Left ventricle myocardium (tissue), 1 donor: ENCODE measurements around the gene ESRRB.

DNA sequence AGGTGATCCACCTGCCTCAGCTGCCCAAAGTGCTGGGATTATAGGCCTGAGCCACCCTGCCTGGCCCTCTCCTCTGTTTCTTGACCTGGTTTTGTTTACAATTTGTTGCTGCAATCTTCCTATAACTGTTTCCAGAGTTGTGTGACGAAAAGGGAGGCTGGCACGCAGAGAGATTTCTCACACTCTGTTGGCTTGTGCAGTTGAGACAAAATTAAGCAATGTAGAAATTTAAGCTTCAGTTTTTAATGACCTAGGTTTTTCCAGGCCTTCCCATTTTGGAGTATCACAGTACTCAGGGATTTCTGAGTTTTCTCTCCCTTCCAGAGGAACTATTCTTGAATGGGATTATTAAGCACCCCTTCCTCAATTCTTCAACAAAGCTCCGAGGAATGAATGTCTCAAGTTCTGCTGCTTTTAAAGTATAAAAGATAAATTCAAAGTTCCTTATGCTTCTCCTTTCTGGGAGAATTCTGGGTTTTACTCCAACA, 20.4 kb upstream of the FOS start:
- PRO-cap: no peak

- PRO-cap: no peak
These were observed 23.2 kb downstream of the FOS start for GRCh38 chr14:75301700-75302342.

DNA sequence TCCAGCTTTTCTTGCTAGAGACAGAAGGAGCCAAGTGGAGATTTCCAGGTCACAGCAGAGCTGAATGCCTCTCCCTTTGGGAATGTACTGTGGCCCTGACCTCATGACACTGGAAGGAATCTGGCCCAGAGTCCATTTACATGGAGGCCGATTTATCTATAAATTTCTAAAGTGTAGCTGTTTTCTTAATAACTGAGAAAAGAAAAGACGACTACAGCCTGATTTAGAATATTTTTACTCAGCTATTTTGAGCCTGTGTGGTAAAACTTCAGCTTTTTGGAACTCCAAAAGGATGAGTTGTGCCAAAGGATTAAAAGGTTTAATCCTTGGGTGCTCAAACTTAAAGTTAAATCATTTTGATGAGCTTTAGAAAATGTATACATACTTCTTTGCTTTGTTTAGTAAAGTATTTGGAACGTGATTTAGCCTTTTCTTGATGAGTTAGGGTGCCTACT, 47.0 kb upstream of the JDP2 start:
- PRO-cap: no peak

- PRO-cap: no peak
These were observed 23.6 kb downstream of the JDP2 start for GRCh38 chr14:75451301-75451951.

- PRO-cap: no peak
These were observed 13.2 kb downstream of the ERG28 start for GRCh38 chr14:75647452-75647937.

DNA sequence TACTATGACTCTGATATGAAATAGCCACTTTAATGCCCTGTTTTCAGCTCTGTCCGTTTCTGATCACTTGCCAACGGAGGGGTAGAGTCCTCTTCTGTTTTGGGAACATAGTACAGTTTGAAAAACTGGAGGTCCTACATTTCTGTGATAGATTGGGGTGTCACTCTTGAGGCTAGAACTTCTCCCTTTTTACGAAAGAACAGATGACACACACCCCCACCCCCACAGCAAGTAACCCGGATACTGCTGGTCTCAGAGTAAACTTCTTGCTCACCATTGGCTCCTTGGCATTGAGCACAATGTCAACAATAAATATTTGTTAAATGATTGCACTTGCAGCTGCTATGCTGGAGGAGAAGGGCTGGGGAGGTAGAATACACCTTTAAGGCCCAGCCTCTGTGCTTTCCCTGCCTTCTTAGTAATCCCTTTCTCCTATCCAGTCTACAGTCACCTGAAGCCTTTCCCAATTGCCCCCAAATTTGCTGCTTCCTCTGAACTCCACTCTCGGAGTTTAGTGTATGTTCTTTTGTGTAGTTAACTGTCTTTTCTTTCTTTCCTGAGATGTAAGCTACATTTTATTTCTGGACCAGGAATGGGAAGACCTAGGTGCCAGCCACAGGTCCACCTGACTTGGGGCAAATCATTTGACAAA, 149.8 kb downstream of the TGFB3 start:
- PRO-cap: no peak

DNA sequence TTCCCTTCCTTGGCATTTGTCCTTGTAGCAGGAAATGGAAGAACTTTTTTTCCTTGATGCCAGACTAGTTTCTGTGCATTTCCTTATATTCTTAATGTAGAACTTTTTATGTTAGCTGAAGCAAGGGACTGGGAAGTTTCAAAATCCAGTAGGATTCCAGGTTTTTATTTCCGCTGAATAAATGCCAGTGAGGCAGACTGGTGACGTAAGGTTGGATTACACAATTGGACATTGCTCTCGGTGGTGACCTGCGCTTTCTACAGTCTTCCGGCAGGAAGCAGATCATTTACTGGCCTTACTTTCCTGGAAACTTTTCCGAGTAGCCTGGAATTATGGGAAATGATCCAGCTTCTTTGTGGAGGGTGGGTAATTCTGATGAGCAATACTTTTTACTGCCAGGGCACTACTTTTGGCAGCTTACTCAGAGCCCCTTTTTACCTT, 3.6 kb downstream of the IFT43 start:
- PRO-cap: no peak

DNA sequence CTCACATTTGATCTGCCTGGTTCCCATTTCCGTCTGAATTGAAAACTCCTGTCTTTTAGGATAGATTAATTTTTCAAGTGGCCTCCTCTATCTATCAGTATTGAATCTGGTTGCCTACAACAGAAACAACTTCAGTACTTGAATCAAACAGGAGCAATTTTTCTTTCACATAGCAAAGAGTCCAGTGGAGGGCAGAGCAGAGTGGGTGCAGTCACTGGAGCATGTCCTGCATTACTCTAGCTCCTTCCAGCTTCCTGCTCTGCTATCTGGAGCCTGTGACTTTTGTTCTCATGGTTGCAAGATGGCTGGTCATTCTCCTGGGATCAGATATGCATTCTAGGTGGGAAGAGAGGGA, 7.9 kb downstream of the IFT43 start:
- PRO-cap: no peak

DNA sequence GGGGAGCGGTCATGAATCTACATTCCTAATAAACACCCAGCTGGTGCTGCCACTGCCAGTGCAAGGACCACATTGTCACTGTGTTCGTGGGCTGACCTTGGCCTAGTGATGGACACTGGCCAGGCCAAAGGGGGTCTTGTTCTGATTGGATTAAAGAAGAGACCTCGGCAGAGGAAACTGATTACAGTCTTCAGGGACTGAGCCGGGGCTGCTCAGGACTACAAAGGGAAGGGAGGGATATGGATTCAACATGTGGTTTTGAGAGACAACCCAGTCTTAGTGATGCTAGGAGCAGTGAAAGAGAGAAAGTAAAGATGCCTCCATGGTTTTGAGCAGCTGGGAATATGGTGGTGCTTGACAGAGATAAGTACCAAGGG, 55.0 kb upstream of the GPATCH2L start:
- PRO-cap: no peak

DNA sequence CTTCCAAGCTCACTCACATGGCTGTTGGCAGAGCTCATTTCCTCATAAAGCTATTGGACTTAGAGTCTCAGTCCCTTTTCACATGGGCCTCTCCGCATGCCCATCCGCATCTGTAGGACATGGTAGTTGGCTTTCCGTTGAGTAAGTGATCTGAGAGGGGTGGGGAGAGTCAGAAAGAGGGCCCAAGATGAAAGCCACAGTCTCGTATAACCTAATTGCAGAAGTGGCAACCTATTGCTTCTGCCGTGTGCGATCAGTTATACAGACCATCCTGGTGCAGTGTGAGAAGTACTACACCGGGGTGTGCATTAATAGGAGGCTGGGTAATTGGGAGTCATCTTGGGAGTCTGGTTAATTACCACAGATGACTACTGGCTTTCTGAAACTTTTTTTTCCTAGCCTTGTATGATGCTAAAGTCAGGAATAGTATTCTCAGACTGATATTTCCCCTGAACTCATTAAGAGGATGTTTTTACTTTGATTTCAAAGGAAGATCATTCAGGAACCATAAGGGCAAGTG, 10.5 kb downstream of the GPATCH2L start:
- PRO-cap: no peak

DNA sequence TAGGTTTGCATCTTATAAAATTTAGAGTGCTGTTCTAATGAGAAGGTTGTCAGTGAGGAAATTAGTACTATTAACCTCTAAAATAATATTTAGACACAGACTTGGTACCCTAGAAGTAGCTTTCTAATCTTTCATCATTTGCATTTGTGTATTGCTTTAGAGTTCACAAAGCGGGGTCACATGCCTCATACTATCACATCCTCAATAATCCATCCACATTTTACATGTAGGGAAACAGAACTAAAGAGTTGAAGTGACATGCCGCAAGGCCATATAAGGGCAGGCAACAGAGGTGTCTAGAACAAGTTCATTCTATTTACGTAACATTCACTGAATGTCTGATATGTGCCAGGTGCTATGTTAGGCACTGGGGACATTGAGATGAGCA, 11.8 kb downstream of the GPATCH2L start:
- PRO-cap: no peak

GRCh38 chr14:76173779-76174751, 22.3 kb downstream of the GPATCH2L start:
- PRO-cap: no peak

GRCh38 chr14:76375870-76376486, at the start of gene ESRRB:
Gene ESRRB (plus strand): TSS chr14:76376137.
- PRO-cap: no peak

GRCh38 chr14:76803242-76803705, 9.4 kb downstream of the ANGEL1 start:
- PRO-cap: no peak

DNA sequence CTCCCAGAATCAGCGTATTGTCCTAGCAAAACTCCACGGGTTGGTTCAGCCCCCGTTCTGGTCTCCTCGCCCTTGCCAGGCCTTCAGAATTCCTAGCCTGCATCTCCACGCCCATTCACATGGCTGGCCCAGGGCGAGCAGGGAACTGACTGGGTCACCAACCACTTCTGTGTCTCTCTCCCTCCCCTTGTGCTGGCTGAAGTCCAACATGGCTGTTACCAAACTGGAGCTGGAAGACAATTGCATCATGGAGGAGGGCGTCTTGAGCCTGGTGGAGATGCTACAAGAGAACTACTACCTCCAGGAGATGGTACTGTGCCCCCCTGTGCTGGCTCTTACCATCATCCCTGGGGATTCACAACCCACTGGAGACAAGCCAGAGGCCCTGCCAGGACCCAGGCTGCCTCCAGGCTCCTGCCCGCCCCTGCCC, 9.8 kb downstream of the LRRC74A start:
- PRO-cap: no peak

GRCh38 chr14:76867401-76867978, 41.3 kb downstream of the LRRC74A start:
- PRO-cap: bidirectional peak, plus-strand start at chr14:76867861, minus-strand start at chr14:76867805

DNA sequence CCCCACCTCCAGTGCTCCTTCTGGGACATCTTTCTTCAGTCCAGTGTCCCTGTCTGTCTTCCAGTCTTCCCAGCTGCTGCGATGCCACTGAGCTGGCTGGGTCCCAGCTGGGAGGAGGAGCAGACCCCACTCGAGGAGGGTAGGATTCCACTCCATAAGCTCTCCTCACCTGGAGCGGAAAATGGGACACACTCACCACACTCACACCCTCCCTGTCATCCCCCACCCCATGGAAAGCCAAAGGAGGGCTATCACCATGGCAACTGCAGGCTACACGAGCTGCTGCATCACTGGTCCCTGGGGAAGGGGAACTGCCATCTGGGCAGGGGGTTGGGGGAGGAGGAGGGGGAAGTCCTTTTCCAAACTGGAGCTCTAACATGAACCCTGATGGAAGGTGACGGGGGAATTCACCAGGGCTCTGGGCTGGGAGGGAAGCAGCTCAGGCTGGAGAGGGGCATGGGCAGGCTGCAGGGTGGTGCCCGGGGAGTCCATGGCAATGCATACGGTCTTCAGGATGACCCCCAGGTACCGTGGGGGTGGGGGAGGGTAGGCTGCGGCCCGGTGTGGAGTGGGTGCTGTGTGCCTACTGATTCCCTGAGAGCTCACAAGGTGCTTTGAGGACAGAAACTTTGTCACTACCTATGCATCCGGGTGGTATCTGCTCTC, 94.4 kb downstream of the LRRC74A start:
- PRO-cap: no peak

GRCh38 chr14:76955806-76956326, 72.6 kb downstream of the IRF2BPL start:
- PRO-cap: no peak

GRCh38 chr14:77023365-77024006, 5.0 kb downstream of the IRF2BPL start:
- PRO-cap: no peak

DNA sequence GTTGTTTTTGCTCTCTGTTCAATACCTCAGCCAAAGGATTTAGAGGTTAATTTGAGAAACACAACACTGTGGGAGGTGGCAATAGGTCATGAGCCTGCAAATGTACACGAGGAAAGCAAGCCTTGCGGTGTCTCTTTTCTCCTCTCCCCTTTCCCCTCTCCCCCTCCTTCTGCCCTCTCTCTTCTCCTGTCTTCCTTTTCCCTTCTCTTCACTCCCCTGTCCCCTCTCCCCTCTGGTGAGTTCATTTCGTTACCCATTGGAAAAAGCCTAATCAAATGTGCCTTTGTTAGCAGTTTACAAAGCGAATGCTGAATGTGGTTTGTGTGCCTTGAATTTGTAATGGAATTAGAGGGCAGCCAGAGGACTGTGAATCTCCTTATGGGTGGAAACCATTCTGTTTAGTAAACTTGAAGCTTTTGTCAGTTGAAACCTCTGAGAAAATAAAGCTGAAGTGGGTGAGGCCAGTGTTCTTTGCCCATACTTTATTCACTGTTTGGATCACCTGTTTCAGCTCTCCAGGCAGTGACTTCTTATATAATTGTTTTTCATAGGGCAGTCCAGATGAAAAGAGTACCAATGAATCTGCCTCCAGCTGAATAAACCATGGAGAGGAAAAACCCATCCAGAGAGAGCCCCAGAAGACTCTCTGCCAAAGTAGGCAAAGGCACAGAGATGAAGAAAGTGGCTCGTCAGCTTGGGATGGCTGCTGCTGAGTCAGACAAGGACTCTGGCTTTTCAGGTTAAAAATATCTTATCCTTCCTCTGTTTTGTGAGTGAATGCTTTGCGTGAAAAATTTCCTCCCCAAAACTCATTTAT, 7.3 kb downstream of the CIPC start:
- PRO-cap: no peak